OCI-LY7 (cell line): ENCODE measurements around a stretch of chr11.

DNA sequence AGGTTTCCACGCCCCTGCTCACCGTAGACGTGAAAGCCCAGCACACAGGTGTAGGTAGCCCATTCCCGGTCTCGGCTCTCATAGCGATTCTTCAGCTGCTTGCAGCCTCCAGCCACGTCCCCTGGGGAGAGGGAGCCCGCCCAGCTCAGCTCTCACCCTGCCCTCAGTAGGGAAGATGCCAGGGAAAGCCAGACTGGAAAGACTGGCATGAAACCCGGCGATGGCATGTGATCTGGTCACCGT is 1.4 kb upstream of the MTA2 start:
- PRO-cap: no peak
- RAMPAGE, long total RNA: no peak

DNA sequence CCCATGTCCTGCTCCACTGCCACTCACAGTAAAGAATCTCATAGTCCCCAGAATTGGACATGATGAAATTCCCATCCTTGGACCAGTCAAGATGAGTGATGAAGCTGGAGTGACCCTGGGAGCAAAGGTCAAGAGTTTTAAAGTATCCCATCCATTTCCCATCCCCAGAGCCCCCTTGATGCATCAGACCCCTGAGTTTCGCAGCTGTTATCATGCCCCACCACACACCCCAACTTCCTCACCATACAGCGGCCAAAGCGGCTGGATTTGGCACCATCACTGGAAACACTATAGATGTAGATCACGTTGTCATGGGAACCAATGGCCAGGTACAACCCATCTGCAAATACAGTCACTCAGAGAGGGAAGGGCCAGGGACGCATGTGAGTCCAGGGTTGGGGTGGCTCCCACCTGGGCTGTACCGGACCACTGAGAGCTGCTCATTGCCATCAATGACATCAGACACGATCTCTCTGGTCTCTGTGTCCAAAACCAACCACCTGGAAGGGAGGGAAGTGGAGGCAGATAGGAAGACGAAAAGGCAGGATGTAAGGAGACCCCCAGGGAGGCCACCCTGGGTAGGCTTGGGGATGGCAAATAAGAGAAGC is 2.1 kb upstream of the MTA2 start:
- PRO-cap: no peak
- RAMPAGE, long total RNA: no peak

GRCh38 chr11:62670948-62671507 is 445 bp upstream of the UQCC3 start:
- PRO-cap: bidirectional peak, plus-strand start at chr11:62671431, minus-strand start at chr11:62671404
- RAMPAGE, long total RNA: no peak

- PRO-cap: no peak
- RAMPAGE, long total RNA: no peak
Measured at GRCh38 chr11:62678223-62678462, 730 bp downstream of the UBXN1 start.

GRCh38 chr11:62729038-62729247 is 657 bp downstream of the TTC9C start:
- PRO-cap: no peak
- RAMPAGE, long total RNA: no peak

DNA sequence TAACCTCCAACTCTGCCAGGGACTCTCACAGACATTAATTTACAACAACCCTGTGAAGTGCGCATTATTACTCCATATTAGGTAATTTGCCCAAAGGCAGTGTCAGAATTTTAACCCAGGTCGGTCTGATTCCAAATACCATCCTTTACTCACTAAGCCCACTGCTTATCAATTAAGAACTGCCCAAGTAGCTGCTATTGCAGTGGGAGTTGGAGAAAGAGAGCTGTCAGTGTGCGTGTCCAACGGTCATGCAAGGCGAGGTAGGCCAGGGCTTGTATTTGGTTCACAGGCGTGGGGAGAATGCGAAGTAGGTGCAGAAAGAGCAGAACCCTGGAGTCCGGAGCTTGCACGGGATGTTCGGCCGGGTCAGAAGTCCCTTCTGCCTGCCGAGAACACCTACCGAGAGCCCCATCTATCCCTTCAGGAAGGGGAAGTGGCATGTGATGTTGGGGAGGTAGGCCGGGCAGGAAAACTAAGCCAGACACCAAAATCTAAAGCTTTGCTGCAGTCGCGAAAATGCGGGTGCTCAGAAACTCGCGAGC is 573 bp upstream of the TAF6L start:
- PRO-cap: no peak
- RAMPAGE, long total RNA: no peak

GRCh38 chr11:62800846-62801324 is 4.4 kb downstream of the NXF1 start:
- PRO-cap: no peak
- RAMPAGE, long total RNA: no peak

GRCh38 chr11:62804507-62805300 is 536 bp downstream of the NXF1 start:
- PRO-cap: no peak
- RAMPAGE, long total RNA: no peak

DNA sequence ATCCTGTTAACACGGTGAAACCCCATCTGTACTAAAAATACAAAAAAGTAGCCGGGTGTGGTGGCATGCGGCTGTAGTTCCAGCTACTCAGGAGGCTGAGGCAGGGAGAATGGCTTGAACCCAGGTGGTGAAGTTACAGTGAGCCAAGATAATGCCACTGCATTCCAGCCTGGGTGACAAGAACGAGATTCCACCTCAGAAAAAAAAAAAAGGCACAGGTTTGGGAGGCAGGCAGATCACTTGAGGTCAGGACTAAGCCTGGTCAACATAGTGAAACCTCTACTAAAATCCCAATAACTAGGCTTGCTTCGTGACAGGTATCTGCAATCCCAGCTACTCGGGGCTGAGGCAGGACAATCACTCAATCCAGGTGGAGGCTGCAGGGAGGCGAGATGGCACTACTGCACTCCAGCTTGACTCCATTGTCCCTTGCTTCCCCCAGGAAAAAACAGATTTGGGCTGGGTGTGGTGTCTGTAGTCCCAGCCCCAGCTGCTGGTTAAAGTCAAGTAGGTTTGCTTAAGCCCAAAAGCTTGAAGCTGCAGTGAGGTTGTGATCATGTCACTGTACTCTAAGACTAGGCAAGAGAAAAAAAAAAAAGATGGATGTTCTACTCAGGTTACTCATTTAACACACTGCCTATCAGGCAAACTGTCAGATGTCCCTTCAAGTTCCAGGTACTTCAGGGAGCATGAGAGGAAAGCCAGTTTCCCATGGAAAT is 12.0 kb upstream of the WDR74 start:
- PRO-cap: unidirectional peak, minus-strand start at position 211 of the sequence
- RAMPAGE, long total RNA: no peak

DNA sequence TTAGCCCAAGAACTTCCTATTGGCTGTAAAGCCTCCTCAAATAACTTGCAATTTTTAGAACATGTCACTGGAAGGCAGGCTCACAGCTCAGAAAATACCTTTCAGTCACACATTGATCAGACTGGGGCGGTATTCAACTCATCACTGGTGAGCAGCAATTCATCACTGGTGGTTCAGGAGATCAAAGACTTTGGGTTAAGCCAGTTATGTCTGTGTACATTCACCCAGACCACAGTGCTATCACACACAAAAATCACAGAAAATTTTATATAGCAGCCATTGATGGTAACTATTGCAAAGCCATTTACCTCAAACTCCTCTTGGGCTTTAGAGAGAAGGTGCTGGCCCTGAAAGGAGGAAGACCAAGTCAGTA is 13.8 kb upstream of the WDR74 start:
- PRO-cap: no peak
- RAMPAGE, long total RNA: no peak

- PRO-cap: no peak
- RAMPAGE, long total RNA: no peak
Measured at GRCh38 chr11:62858681-62859156, 19.3 kb upstream of the WDR74 start.

DNA sequence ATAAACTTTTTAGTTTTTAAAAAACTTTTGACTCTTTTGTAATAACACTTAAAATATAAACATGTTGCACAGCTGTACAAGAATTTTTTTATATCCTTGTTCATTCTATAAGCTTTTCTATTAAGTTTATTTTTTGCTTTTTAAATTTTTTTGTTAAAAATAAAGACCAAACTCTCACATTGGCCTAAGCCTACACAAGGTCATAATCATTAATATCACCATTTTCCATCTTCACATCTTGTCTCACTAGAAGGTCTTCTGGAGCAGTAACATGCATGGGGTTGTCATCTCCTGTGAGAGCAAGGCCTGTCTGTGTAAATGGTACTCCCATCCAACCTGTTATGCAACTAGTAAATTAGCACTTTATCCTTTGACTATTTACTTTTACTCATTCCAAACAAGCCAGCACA is 2.9 kb downstream of the SLC22A25 start:
- PRO-cap: no peak
- RAMPAGE, long total RNA: no peak

- PRO-cap: no peak
- RAMPAGE, long total RNA: no peak
Measured at GRCh38 chr11:63531082-63531820, 5.4 kb upstream of the PLAAT4 start.

- PRO-cap: no peak
- RAMPAGE, long total RNA: no peak
Measured at GRCh38 chr11:63564336-63565407, 1.5 kb upstream of the PLAAT2 start.

DNA sequence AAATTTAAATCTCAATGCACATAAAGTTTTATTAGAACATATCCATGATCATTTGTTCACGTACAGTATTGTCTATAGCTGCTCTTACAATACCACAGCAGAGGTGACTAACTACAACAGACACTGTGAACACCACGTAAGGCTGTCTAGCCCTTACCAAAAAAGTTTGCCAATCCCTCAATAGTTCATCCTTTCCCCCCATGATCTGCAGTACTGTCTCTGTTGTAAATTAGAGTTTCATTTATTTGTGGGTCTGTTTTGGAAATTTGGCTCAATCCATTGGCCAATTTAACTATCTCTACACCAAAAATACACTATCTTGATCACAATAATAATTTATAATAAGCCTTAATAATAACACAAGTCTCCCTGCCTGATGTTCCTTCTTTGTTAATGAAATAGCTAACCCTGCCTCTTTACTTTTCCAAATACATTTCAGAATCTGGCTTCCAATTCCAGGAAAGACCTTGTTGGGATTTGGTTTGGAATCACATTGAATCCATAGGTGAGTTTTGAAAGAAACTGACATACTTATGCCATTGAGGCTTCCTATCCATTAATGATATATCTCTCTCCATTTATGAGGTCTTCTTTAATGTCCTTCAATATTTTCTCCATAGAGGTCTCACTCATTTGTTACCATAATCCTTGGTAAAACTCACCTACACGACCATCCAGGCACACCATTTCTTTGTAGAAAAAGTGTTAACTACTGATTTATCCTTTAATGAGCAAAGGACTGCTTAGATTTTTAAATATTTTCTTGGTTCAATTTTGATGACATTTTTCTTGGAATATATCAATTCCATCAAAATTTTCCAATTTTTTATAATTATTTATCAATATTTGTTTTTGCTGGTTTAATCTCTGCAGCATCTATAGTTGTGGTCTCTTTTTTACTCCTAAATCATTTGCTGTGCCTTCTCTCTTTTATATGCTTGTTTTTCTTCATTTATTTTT is 6.8 kb upstream of the PLAAT2 start:
- PRO-cap: no peak
- RAMPAGE, long total RNA: no peak

DNA sequence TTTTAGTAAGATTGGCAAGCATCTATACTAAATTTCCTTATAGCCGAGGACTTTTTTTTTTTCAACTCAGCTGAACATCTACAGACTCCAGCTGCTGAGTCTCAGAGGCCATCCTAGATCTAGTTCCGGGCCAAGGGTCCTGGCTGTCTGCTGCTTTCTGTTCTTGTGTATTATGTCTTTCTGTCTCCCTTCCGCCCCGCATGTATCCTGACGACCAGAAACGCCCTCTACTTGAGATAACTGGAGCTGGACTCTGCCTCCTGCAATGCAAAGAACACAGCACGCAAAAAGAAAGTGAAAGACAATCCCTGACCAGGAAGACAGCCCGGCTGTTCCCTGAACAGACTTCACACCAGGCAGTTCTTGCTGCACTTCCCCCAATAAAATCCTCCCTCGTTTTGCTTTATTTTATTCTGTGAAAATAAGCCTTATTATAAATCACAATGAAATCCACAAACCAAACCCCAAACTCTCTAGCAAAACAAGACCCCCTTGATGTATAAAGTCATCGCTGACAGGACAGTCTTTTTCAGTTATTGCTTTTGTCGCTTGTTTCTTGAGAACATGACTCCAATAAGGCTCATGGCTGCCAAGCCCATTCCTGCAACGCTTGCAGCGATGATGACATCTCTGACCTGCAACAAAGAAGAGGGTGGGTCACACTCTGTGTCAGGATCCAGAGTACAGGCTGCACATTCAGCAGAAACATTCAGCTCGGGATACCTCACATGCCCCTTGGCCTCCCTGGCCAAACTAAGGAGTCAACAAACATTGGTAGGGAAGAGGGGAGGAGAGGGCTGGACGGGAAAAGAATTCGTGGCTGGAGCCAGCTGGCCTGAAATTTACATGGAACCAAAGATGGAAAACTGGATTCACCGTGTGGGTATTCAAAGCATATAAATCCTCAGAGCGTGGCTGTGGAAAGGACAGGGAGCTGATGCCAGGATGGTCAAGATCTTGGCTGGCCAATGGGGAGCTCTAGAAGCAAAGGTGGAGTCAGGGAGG is 11.5 kb upstream of the PLAAT2 start:
- PRO-cap: no peak
- RAMPAGE, long total RNA: no peak

- PRO-cap: no peak
- RAMPAGE, long total RNA: no peak
Measured at GRCh38 chr11:63608429-63608916, 5.8 kb downstream of the PLAAT3 start.

- PRO-cap: unidirectional peak, minus-strand start at chr11:63682805
- RAMPAGE, long total RNA: no peak
Measured at GRCh38 chr11:63682285-63683079, 1.2 kb downstream of the RTN3 start.

GRCh38 chr11:63738754-63739049 is 29.9 kb downstream of the ZFTA start:
- PRO-cap: no peak
- RAMPAGE, long total RNA: no peak

- PRO-cap: no peak
- RAMPAGE, long total RNA: no peak
Measured at GRCh38 chr11:63817776-63818359, 4.6 kb downstream of the SPINDOC start.